ENCODE measurements around the genes LRRC70 and SHLD3.

DNA sequence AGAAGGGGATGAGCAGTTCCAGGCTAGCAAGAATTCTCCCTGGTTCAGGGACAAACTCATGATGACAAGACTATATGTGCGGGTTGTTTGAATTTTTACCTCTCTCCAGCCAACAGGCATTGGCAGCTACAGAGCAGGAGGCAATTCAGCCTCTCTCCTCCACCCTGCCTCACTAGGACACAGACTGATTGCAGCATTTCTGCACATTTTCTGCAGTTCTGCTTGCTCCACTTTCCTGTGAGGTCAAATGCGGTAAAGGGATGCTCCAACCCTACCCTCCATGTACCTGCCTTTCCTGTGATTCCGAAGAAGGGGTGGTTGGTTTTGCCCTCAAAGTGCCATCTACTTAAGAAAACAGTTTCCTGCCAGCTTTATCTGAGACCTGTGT lies 160.3 kb downstream of the DEPDC1B start:
- PRO-cap, 5 experiments = no peak in any of the 5 experiments
- RAMPAGE, long total RNA, 2 experiments = no peak in any of the 2 experiments
- RRBS = no CpG with 5 or more reads among the region's 3 CpGs

DNA sequence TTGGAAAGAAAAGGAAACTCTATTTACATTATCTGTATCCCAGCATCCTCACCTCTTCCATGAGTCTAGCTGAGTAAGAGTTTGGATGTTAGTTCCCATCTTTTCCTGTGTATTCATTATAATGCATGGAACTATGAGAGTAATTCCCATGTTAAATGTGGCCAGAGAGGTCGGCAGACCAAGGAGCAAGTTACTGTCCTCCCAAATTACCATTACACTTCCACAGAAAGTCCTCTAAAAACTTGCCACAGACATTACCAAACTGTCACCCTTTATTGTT lies 912 bp downstream of the DEPDC1B start:
- PRO-cap, 5 experiments = no peak in any of the 5 experiments
- RAMPAGE, long total RNA, 2 experiments = no peak in any of the 2 experiments
- RRBS = no CpG with 5 or more reads among the region's 1 CpG

GRCh38 chr5:61069734-61070048 lies 92.6 kb downstream of the SMIM15 start:
- PRO-cap, 5 experiments = peak in 1 of 5 experiments; most common minus-strand start chr5:61069804 (in 1)
- RAMPAGE, long total RNA, 2 experiments = no peak in any of the 2 experiments
- RRBS = no CpG with 5 or more reads among the region's 1 CpG

- PRO-cap, 5 experiments = no peak in any of the 5 experiments
- RAMPAGE, long total RNA, 2 experiments = no peak in any of the 2 experiments
- RRBS = no CpG with 5 or more reads among the region's 17 CpGs
Measured at GRCh38 chr5:61304420-61305301, 27.4 kb upstream of the ZSWIM6 start.

- PRO-cap, 5 experiments = peak in 4 of 5 experiments; most common plus-strand start chr5:61330597 (in 4); most common minus-strand start chr5:61330960 (in 3)
- RAMPAGE, long total RNA, 2 experiments = no peak in any of the 2 experiments
- RRBS = 3% methylated on average over 13 of the region's 54 CpGs
Measured at GRCh38 chr5:61330243-61330979, 1.6 kb upstream of the ZSWIM6 start.

DNA sequence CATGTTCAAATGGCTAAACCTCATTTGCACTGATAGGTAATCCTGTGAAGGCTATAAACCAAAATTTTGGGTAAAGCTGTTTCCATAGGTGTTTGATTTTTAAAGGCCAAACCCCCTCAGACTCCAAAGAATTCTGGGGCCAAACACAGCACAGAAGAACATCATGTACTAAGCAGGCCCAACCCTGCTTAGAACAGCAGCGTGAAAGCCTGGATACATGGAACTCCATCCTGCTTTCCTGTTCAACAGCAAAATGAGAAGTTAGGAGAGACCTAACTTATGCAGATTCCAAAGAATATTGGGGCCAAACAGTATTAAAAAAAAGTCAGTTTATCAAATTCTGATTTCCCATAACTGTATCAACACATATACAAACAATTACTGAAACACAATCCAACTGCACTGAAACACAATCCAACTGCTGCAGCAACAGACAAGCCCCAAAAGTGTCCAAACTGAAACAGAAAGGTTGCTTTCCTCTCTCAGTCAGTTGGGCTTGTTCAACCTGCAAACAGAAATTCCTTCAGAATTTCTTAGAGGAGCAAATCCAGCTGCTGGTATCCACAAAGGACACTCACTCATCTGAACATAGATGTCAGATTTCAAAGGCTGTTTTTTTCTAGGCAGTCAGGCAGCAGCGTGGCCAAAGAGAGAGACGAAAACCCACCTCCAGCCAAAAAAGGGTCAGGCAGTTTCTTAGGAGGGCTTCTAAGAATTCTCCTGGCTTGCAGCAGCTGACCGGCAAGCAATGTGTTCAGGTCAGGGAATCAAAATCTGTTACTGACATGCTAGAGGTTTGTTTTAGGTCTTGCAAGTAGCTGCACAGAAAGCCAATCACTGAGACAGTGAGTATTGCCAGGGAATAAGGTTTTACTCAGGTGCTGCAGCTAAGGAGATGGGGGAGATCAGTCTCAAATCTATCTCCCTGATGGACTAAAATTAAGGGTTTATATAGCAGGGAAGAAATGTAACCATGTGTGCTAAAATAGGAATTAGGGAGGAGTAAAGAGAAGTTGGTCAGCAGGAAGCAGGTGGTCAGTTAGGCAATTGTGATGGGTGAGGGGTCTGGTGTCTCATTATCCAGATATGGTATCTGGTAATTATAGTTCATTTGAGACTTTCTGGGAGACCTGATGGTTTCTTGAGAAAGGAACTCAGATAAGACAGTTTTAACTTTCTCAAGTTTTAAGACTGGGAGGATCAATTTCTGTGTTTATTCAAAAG lies 115.3 kb downstream of the ZSWIM6 start:
- PRO-cap, 5 experiments = no peak in any of the 5 experiments
- RAMPAGE, long total RNA, 2 experiments = no peak in any of the 2 experiments
- RRBS = no CpG with 5 or more reads among the region's 4 CpGs

DNA sequence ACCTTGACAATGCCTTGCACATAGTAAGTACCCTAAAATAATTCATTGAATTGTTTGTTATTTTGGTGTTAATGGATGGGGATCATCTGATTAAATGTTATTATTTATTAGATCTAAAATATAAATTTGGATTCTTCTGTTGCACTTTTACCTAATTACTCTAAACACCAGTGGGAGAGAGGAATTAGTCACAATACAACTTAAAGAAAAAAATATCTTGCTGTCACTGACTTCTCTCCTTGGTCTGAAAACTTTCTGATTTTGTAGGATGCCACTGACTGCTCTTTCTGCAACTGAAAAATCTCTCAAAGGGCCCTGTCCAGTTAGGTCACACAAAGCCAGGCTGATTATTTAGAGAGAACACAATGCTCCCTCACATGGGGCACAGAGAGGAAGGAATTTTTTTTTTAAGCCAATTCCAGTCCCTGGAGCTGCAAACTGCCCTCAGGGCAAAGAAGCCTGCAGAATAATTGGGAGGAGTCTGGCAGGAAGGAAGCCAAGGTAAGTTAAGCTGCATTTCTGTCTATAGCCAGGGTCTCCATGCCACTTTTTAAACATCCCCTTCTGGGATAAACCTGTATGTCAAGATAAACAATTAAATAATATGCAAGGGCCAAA lies 305.4 kb downstream of the ZSWIM6 start:
- PRO-cap, 5 experiments = no peak in any of the 5 experiments
- RAMPAGE, long total RNA, 2 experiments = no peak in any of the 2 experiments

DNA sequence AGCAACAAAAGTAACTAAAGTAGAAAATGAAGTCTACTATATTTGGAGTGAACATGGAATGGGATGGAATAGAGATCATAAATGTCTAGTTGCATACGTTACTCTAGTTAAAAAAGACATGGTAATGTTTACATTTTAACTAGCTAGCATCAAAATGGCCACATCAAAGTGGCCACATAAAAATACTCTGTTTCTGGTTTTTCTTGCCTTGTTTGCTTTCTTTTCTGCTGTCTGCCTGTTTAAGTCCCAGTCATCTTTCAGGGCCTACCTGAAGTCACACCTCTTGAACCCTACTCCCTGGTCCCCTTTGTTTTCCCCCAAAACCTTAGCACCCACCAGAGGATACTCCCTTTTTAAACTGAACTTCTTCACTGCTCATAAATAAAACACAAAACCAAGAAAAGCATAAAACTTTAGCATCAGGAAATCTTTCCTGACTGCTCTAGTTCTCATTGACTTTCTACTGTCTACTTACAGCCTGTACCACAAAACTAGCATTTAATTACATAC lies 6.3 kb upstream of the KIF2A start:
- PRO-cap, 5 experiments = no peak in any of the 5 experiments
- RAMPAGE, long total RNA, 2 experiments = no peak in any of the 2 experiments
- RRBS = no CpG with 5 or more reads among the region's 1 CpG

DNA sequence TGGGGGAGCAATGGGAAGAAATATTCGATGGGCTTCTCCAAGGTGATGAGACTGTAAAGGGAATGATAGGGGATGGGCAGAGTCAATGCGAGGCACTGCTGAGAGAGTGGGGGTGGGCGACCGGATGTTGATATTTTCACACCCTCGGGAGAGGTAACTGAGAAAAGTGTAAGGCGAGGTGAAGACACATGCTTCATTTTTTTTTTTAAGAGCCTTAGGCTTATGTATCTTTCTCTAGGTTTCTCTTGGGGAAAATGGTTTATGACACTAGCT lies 1.1 kb downstream of the KIF2A start:
- PRO-cap, 5 experiments = no peak in any of the 5 experiments
- RAMPAGE, long total RNA, 2 experiments = no peak in any of the 2 experiments
- RRBS = no CpG with 5 or more reads among the region's 6 CpGs

- PRO-cap, 5 experiments = no peak in any of the 5 experiments
- RAMPAGE, long total RNA, 2 experiments = no peak in any of the 2 experiments
- RRBS = no CpG with 5 or more reads among the region's 3 CpGs
Measured at GRCh38 chr5:62316682-62316911, 10.6 kb downstream of the KIF2A start.

- PRO-cap, 5 experiments = peak in 1 of 5 experiments; most common plus-strand start chr5:62578844 (in 1)
- RAMPAGE, long total RNA, 2 experiments = no peak in any of the 2 experiments
- RRBS = no CpG with 5 or more reads among the region's 4 CpGs
Measured at GRCh38 chr5:62578520-62579083, at the start of gene LRRC70. TSS of gene LRRC70 (plus strand) at chr5:62578819.

DNA sequence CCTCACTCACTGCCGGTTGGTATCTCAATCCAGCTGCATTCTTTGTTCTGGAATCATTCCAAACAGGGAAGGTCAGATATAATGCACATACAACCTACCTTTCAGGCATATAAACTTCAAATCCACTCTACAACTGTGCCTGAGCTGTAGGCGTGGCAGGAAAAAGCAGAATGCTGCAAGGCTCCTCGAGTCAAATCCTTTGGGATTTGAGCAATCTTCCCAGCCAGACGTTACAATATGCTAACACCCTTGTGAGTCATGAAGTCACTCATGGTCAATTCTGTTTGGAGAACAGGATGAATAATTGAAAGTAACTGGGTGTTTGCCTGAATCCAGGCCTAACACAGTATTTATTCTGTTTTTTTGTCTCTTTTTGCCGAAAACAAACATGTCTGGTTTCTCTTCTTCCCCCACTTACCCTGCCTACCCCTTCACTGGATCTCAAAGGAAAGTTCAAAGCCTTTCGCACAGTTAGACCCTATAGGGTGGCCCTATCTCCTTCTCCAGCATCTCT lies 294.0 kb downstream of the CWC27 start:
- PRO-cap, 5 experiments = no peak in any of the 5 experiments
- RAMPAGE, long total RNA, 2 experiments = no peak in any of the 2 experiments
- RRBS = no CpG with 5 or more reads among the region's 6 CpGs

GRCh38 chr5:65479946-65481159 lies 1.4 kb downstream of the ADAMTS6 start:
- PRO-cap, 5 experiments = peak in 5 of 5 experiments; most common plus-strand start chr5:65480532 (in 5); most common minus-strand start chr5:65480386 (in 3)
- RAMPAGE, long total RNA, 2 experiments = no peak in any of the 2 experiments
- RRBS = no CpG with 5 or more reads among the region's 22 CpGs

- PRO-cap, 5 experiments = no peak in any of the 5 experiments
- RAMPAGE, long total RNA, 2 experiments = no peak in any of the 2 experiments
- RRBS = no CpG with 5 or more reads among the region's 12 CpGs
Measured at GRCh38 chr5:65484718-65485083, 3.0 kb upstream of the ADAMTS6 start.

DNA sequence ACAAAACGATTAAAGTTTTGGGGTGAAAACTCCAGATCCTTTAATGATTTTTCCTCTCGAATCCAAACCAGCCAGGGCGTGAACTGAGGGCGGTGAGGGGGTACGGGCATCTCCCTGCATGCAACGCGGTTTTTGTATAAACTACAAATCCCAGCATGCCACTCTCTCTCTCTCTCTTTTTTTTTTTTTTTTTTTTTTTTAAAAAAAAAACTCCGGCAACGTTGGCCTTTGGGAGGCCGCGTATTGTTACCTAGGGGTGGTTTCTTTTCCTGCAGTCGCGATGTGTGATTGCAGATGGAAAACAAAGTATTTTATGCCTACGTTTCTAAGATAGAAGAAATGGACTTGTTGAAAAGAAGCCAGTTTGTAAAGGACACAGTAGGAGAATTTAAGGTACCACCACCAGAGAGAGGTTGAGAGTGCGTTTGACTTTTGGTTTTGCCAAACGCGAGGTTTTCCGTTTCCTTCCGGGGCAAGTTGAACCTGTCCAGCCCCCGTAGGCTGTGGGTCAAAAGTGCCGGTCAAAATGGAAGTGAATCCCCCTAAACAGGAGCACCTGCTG lies at the start of gene SHLD3:
Gene SHLD3 (plus strand): TSS at position 493 of the 562 bp plus-strand sequence.
- PRO-cap, 5 experiments = peak in 3 of 5 experiments; most common plus-strand start position 511 of the sequence (in 3); most common minus-strand start position 129 of the sequence (in 2)
- RAMPAGE, long total RNA, 2 experiments = no peak in any of the 2 experiments
- RRBS = 2% methylated on average over 3 of the region's 21 CpGs

DNA sequence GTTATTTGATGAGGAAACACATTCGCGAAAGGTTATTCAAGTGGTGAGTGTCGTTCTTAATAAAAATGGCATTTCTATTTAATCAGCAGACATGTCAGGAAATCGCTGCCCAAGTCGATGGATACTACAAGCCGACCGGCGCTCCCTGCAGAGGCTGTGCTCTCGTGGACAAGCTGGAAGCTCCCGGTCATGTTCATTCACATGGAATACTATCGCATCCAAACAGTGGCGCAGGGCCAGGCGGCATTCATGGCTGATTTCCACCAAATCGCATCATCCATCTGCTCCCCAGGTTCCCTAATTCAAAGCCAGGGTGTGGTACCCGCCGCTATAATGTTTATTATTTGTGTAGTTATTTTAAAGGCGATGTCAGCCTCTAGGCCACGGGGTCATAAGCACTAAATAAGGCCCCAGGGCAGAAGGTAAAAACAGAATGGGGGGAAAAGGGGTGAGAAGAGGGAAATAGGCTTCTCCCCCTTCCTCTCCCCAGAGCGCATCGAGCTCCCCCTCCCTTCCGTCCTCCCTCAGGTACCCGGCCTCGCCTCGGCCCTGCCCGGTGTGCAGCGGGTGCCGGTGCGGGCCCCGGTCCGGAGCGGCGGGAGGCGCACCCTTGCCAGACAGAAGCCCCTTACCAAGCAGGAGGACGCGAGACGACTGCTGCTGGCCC lies 491 bp downstream of the SGTB start:
- PRO-cap, 5 experiments = no peak in any of the 5 experiments
- RAMPAGE, long total RNA, 2 experiments = no peak in any of the 2 experiments
- RRBS = 5% methylated on average over 4 of the region's 36 CpGs

GRCh38 chr5:65967092-65967550 lies 40.7 kb downstream of the ERBIN start:
- PRO-cap, 5 experiments = no peak in any of the 5 experiments
- RAMPAGE, long total RNA, 2 experiments = no peak in any of the 2 experiments
- RRBS = no CpG with 5 or more reads among the region's 3 CpGs

DNA sequence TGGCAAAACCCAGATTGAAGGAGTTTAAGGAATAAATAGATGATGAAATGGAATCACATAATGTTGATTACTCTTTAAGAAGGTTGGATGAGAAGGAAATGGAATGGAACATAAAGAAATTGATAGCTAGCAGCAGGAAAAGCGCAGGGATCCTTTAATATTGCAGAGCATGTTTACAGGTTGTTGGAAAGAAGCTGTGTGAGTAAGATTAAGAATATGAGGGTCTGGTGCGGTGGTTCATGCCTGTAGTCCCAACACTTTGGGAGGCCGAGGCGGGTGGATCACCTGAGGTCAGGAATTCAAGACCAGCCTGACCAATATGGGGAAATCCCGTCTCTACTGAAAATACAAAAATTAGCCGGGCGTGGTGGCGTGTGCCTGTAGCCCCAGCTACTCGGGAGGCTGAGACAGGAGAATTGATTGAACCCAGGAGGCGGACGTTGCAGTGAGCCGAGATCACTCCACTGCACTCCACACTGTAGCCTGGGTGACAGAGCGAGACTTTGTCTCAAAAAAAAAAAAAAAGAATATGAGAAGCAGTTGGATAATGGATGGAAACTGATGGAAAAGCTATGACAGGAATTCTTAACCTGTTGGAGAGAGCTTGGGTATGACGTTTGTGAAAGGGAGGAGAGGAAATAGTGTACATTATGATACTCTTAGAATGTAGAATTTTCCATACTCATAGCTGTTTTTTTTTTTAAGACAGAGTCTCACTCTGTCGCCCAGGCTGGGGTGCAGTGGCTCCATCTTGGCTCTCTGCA lies 107.4 kb downstream of the ERBIN start:
- PRO-cap, 5 experiments = no peak in any of the 5 experiments
- RAMPAGE, long total RNA, 2 experiments = no peak in any of the 2 experiments
- RRBS = no CpG with 5 or more reads among the region's 15 CpGs

DNA sequence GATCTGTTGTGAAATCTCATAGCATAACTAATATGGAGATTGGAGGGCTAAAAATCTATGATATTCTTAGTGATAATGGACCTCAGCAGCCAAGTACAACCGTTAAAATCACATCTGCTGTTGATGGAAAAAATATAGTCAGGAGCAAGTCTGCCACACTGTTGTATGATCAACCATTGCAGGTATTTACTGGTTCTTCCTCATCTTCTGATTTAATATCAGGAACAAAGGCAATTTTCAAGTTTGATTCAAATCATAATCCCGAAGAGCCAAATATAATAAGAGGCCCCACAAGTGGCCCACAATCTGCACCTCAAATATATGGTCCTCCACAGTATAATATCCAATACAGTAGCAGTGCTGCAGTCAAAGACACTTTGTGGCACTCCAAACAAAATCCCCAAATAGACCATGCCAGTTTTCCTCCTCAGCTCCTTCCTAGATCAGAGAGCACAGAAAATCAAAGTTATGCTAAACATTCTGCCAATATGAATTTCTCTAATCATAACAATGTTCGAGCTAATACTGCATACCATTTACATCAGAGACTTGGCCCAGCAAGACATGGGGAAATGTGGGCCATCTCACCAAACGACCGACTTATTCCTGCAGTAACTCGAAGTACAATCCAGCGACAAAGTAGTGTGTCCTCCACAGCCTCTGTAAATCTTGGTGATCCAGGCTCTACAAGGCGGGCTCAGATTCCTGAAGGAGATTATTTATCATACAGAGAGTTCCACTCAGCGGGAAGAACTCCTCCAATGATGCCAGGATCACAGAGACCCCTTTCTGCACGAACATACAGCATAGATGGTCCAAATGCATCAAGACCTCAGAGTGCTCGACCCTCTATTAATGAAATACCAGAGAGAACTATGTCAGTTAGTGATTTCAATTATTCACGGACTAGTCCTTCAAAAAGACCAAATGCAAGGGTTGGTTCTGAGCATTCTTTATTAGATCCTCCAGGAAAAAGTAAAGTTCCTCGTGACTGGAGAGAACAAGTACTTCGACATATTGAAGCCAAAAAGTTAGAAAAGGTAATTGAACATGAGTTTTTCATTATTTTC lies 89.9 kb upstream of the SREK1 start:
- PRO-cap, 5 experiments = no peak in any of the 5 experiments
- RAMPAGE, long total RNA, 2 experiments = no peak in any of the 2 experiments
- RRBS = no CpG with 5 or more reads among the region's 14 CpGs

- PRO-cap, 5 experiments = no peak in any of the 5 experiments
- RAMPAGE, long total RNA, 2 experiments = no peak in any of the 2 experiments
- RRBS = no CpG with 5 or more reads among the region's 3 CpGs
Measured at GRCh38 chr5:66084264-66084589, 59.9 kb upstream of the SREK1 start.